ENCODE measurements around a stretch of chr1.

- PRO-cap = bidirectional peak, plus-strand start at chr1:3352854, minus-strand start at chr1:3352553
- RAMPAGE, long total RNA, 3 experiments = no peak in any of the 3 experiments
Observed at GRCh38 chr1:3352182-3353445, 101.9 kb upstream of the ARHGEF16 start.

- PRO-cap = no peak
- RAMPAGE, long total RNA, 3 experiments = no peak in any of the 3 experiments
Observed at GRCh38 chr1:3355701-3356748, 98.4 kb upstream of the ARHGEF16 start.

- PRO-cap = unidirectional peak, minus-strand start at chr1:3432219
- RAMPAGE, long total RNA, 3 experiments = no peak in any of the 3 experiments
Observed at GRCh38 chr1:3431944-3432269, 22.6 kb upstream of the ARHGEF16 start.

GRCh38 chr1:3460679-3461359 lies 6.4 kb downstream of the ARHGEF16 start:
- PRO-cap = no peak
- RAMPAGE, long total RNA, 3 experiments = no peak in any of the 3 experiments

DNA sequence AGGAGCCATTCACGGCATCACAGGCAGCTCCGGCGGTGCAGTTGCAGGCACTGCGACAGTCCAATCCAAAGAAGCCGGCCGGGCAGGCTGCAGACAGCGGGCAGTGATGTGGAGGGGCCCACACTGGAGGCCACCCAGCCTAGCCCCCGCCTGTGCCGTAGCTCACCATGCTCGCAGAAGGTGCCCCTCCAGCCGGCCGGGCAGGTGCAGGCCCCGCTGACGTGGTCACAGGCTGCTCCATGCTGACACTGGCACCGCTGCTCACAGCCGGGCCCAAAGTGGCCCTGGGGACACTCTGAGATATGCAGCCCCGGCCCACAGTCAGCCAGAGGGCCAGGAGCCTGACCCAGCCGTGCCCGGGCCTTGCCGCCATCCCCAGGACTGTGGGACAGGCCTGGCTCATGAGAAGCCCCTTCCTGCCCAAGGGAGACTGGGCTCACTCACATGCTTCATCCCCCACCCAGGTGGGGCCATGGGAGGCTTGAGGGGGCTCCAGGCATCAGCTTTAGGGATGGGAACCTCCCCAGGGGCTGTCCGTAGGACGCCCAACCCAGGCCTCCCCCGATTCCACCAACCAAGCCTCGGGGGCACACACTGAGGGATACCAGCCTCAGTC lies 45.3 kb downstream of the ARHGEF16 start:
- PRO-cap = no peak
- RAMPAGE, long total RNA, 3 experiments = no peak in any of the 3 experiments

DNA sequence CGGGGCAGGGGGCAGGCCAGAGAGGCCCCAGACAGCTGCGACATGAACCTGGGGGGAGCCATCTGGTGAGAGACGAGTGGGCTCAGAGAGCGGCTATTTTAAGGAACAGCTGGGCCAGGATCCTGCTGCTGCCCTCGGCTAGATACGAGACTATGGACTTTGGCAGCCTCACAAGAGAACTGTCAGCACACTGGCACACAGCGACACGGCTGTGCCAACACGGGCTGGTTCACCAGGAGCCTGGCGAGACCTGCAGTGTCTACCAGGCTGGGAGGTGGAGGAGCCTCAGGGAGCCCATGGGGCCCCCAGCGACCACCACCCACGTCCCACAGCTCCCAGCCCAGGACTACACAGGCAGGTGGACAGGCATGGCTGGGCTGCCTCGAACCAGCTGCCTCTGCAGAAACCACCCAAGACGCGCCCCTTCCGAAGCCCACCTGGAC lies 75.0 kb downstream of the ARHGEF16 start:
- PRO-cap = no peak
- RAMPAGE, long total RNA, 3 experiments = no peak in any of the 3 experiments

GRCh38 chr1:3690327-3690798 lies 38.0 kb downstream of the TP73 start:
- PRO-cap = no peak
- RAMPAGE, long total RNA, 3 experiments = no peak in any of the 3 experiments

GRCh38 chr1:3773090-3773863 lies 728 bp downstream of the SMIM1 start:
- PRO-cap = no peak
- RAMPAGE, long total RNA, 3 experiments = no peak in any of the 3 experiments

GRCh38 chr1:3778790-3779766 lies 6.5 kb downstream of the SMIM1 start:
- PRO-cap = no peak
- RAMPAGE, long total RNA, 3 experiments = no peak in any of the 3 experiments

DNA sequence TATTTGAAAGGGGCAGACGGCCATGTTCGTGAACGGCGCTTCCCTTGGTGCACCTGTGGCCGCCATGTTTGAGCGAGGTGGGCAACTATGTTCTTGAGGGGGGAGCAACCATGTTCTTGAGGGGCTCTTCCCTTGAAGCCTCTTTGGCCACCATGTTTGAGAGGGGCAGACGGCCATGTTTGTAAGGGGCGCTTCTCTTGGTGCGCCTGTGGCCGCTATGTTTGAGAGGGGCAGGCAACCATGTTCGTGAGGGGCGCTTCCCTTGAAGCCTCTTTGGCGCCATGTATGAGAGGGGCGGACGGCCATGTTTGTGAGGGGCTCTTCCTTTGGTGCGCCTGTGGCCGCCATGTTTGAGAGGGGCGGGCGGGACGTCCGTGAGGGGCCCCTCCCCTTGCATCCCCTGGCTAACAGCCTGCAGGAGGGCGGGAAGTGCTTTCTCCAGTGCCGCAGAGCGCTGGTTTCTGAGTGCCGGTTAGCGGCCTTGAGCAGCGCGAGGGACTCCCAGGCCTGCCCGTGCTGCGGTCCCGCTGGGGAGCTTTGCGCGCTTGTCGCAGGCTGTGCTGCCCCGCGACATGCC lies 571 bp upstream of the C1orf174 start:
- PRO-cap = unidirectional peak, plus-strand start at position 441 of the sequence
- RAMPAGE, long total RNA, 3 experiments = no peak in any of the 3 experiments

- PRO-cap = no peak
- RAMPAGE, long total RNA, 3 experiments = no peak in any of the 3 experiments
Observed at GRCh38 chr1:4108825-4109259, 208.8 kb upstream of the C1orf174 start.

DNA sequence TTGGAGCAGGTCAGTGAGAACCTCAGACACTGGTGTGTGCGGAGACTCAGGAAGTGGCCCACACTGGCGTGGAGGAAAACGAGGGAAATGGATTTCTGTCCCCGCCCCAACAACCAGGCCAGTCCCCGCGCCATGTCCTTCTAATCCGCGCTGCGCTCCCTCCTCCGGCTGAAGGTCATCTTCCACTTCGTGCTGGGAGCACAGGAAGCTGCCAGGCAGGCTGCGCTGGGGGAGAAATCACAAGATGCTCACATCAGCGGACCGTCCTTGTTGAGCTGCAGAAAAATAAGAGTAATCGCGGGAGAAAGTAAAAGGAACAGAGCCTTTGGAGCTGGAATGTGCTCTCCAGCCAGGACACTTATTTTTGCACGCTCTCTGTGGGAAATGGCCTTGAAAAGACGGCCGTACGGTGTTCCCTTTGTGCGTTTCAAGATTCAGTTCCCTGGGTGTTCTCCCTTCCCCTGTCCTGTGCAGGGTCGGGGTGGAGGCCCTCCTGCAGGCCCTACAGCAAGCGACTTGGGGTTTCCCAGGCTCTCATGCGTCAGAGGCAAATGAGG lies 16.3 kb upstream of the AJAP1 start:
- PRO-cap = no peak
- RAMPAGE, long total RNA, 3 experiments = no peak in any of the 3 experiments

DNA sequence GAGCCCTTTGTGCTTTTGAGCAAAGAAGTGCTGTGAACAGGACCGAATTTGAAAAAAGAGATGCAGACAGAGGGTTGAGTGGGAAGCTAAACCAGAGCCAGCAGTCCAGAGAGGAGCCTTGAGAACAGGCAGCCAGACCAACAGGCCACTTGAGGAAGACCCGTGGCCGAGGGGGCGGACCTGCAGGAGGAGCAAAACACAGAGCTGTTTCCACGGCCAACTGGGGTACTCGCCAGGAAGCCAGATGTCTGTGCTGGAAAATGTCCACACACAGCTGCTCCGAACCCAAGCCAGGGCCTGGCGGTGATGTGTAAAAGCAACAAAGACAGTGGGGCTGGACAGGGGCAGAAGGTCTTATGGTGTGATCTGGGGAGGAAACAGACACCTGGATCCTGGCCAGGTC lies 147.1 kb downstream of the AJAP1 start:
- PRO-cap = no peak
- RAMPAGE, long total RNA, 3 experiments = no peak in any of the 3 experiments

GRCh38 chr1:5874570-5875260 lies 117.5 kb downstream of the NPHP4 start:
- PRO-cap = no peak
- RAMPAGE, long total RNA, 3 experiments = no peak in any of the 3 experiments

GRCh38 chr1:5907969-5908361 lies 84.3 kb downstream of the NPHP4 start:
- PRO-cap = no peak
- RAMPAGE, long total RNA, 3 experiments = no peak in any of the 3 experiments

DNA sequence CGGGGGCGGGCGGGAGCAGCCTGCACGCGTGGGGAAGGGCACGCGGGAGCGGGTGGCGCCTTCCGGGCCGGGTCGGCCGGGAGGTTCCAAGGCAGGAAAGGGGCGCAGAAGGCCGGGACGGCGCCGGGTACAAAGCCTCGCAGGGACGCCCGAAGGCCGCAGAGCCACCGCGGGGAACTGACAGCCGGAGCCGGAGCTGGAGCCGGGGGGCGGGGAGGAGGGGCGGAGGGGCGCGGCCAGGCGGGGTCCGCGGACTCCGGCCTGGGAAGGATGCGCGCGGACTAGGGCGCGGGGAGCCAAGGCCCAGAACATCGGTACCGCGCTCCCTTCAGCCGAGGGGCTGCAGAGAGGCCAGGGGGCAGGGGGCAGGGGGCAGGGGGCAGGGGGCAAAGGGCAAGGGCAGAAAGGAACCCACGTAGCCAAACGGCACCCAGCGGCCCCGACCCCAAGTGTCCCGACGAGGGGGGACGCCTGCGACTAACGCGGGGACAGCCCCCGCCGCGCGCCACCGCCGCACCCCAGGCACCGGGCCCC lies 588 bp downstream of the NPHP4 start:
- PRO-cap = unidirectional peak, plus-strand start at position 105 of the sequence
- RAMPAGE, long total RNA, 3 experiments = no peak in any of the 3 experiments

DNA sequence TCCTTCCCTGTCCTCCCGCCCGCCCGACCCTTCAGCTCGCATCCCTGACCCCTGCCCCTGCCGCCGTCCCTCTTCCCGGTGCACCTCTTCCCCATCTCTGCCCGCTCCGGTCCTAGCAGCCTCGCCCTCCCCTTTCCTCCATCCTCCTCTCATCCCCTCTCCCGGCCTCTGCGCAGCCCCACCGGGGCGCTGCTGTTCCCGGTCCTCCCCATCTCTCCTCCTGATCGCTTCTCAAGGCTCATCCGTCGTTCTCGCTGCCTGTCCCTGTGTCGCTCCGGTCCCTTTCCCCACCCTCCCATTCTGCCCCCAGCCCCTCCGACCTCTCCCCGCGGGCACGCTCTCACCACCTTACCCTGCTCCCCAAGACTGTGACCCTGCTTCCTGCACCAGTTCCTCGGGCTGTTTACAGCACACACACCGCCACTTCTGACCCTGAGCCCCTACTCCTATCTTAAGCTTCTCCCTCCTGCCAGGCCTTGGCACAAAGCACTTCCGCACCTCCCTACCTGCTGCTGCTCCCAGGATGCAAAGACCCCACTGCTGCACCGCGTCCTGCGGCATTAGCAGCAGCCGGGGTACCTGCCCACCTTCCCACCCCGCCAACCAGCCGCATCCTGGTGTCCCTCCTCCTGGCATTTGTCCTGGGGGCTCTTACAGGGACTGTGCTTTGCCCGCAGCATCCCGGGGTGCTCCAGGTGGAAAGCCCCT lies 939 bp upstream of the NPHP4 start:
- PRO-cap = no peak
- RAMPAGE, long total RNA, 3 experiments = no peak in any of the 3 experiments

- PRO-cap = no peak
- RAMPAGE, long total RNA, 3 experiments = no peak in any of the 3 experiments
Observed at GRCh38 chr1:6001774-6002423, 9.7 kb upstream of the NPHP4 start.

GRCh38 chr1:6025124-6025834 lies 20.4 kb upstream of the KCNAB2 start:
- PRO-cap = bidirectional peak, plus-strand start at chr1:6025475, minus-strand start at chr1:6025386
- RAMPAGE, long total RNA, 3 experiments = no peak in any of the 3 experiments

DNA sequence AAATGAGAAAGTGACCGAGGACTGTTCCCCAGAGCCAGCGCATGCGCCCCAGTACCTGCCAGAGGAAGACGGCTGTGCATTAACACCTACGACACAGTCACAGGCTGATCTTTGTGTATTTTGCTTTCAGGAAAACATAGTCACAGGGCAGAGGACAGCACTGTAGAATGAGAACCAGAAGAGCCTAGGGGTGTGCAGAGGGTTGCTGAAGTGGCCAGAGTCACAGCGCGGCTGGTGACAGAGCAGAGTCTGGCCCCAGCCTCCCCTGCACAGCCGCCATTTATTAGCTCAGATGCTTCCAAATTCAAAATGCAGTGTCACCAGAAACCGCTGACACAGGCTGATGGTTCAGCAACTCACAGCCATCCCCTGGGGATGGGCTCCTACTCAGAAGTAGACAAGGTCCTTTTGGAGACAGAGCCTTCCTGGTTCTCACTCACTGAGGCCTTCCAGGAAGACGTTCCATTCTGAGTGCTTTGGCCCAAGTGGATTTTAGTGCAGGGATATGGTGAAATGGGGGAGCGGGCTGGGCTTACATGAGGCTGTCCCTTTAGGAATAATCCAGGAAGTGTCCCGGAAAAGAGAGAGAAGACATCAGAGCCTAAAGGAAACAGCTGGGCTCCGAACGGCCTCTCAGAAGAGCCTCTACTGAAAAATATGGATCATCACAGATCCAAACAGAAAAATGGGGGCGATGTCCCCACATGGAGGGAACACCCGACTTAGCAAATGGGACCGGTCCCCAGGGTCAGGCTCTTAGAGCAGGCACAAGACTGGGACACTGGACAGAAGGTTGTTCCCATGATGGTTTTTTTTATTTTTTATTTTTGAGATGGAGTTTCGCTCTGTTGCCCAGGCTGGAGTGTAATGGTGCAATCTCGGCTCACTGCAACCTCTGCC lies 13.0 kb downstream of the RNF207 start:
- PRO-cap = no peak
- RAMPAGE, long total RNA, 3 experiments = no peak in any of the 3 experiments